Foreskin keratinocyte (primary cell): ENCODE measurements around the genes CASP8, FLACC1, FAM117B and WDR12.

- RAMPAGE, total RNA, result no peak
These were observed 843 bp downstream of the CFLAR start for GRCh38 chr2:201116768-201117246.

GRCh38 chr2:201128934-201129976 is 13.3 kb downstream of the CFLAR start:
- RAMPAGE, total RNA, result no peak

DNA sequence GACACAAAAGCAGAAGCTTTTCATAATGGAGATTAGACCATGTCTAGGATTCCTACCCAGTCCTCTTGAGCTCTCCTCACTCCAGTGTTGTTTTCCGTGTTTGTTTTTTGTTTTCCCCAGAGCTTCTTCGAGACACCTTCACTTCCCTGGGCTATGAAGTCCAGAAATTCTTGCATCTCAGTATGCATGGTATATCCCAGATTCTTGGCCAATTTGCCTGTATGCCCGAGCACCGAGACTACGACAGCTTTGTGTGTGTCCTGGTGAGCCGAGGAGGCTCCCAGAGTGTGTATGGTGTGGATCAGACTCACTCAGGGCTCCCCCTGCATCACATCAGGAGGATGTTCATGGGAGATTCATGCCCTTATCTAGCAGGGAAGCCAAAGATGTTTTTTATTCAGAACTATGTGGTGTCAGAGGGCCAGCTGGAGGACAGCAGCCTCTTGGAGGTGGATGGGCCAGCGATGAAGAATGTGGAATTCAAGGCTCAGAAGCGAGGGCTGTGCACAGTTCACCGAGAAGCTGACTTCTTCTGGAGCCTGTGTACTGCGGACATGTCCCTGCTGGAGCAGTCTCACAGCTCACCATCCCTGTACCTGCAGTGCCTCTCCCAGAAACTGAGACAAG is 22.5 kb upstream of the CASP10 start:
- RAMPAGE, total RNA, result no peak

GRCh38 chr2:201183842-201184342 is 951 bp downstream of the CASP10 start:
- RAMPAGE, total RNA, result no peak

- RAMPAGE, total RNA, result no peak
These were observed 2.8 kb downstream of the CASP10 start for GRCh38 chr2:201185625-201186259.

- RAMPAGE, total RNA, result no peak
These were observed 29.2 kb downstream of the CASP10 start for GRCh38 chr2:201212150-201212579.

- RAMPAGE, total RNA, result no peak
These were observed at the start of gene CASP8 for GRCh38 chr2:201260337-201260897. TSS of gene CASP8 (plus strand) at chr2:201260536.

DNA sequence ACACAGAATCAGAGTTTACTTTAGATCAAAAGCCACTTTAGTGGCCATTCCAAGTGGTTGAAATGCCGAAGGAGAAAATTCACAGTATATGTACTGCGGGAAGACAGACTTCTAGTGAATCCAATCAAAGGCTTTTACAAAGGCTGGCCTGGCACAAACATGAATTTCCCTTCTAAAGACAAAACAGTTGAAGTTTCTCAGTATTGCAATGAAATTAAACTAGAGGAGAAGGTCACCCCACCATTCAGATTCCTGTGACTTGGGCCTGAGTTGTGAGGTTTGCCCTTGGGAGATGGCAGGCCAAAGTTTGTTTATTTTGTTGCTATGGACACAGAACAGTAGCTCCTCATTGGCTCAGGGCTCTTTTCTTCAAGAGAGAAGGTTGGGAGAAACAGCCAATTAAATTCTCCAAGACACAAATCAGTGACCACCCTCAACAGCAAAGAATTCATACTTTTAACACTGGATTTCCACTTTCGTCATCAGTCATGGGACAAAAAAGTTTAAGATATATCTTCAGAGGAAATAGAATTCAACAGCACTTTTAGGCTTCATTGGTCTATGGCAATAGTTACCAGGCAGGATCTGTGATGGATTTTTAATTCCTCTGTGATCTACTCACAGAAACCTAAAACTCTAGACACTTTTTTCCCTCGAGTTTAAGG is at the start of gene FLACC1:
Gene FLACC1, minus strand, starts transcription at position 273 of the 665 bp plus-strand sequence.
- RAMPAGE, total RNA, result no peak

- RAMPAGE, total RNA, result no peak
These were observed 361 bp downstream of the STRADB start for GRCh38 chr2:201451828-201452373.

GRCh38 chr2:201911368-201911681 is 105.0 kb downstream of the CDK15 start:
- RAMPAGE, total RNA, result no peak

- RAMPAGE, total RNA, result no peak
These were observed 22.9 kb downstream of the NOP58 start for GRCh38 chr2:202288465-202288863.

- RAMPAGE, total RNA, result no peak
These were observed 46.5 kb downstream of the NOP58 start for GRCh38 chr2:202312135-202312477.

DNA sequence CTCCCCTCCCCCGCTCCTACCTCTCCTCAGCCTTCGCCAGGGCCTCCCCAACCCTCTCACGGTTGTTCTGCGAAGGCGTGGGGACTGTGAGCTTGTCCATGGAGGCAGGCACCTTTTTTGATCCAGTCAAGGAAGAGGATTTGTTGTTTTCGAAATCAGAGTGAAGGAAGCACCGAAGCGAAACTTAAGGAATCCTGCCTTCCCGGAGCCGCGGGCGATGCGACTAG is 557 bp downstream of the BMPR2 start:
- RAMPAGE, total RNA, result no peak

GRCh38 chr2:202379407-202379913 is 3.3 kb downstream of the BMPR2 start:
- RAMPAGE, total RNA, result no peak

DNA sequence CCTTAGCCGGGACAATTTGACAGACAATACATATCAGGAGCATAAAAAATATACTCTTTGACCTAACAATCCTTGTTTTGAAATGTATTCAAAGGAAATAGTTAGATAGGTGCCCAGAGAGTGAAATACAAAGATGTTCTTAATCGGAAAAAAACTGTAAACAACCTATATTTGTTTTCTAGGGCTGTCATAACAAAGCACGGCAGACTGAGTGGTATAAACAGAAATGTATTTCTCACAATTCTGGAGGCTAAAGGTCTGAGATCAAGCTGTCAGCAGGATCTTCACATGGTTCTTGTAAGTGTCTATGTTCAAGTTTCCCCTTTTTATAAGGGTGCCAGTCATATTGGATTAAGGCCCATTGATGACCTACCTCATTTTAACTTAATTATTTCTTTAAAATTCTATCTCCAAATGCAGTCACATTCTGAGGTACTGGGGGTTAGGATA is 34.6 kb upstream of the FAM117B start:
- RAMPAGE, total RNA, result no peak

DNA sequence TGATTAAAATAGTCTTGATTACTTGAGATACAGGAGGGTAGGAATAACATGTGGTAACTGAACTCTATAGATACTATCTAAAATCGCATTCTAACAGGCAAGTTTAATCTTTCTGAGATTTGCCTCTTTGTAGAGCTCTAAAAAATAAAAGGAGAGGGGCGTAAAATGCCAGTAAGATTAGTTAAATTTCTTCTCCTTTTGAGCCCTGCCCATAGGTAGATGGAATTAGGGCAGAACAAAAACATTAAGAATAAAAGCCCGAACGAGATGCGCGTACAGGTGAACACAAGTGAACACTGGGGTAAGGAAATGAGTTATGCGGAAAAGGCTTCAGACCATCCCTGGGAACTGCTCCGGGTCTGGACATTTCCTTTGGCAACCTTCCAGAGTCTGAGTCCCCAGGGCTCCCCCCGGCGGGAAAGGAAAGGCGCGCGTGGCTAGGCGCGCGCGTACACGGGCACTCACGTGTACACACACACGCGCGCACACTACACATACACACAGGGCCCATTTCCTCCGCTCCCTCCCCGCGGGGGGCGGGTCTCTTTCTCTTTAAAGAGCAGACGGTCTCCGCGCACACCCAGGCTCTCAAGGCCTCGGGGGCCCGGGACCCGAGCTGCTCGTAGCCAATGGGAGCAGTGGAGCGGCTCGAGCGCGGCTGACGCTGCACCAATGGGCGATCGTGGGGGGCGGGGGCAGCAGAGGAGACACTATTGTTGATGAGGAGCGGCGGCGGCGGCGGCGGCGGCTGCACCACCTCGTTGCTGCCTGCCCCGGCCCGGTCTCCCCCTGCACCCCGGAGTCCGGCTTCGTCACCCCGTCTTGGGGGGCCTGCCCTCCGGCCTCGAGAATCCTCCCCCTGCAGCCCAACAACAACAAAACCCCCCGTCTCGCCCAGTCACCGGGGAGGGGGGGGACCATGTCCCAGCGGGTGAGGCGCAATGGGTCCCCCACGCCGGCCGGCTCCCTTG is at the start of gene FAM117B:
Gene FAM117B, plus strand, starts transcription at position 701 of the 971 bp plus-strand sequence.
- RAMPAGE, total RNA, result no peak

GRCh38 chr2:202911493-202912428 is at the start of gene WDR12:
TSS of gene WDR12 (minus strand) at chr2:202911673.
- RAMPAGE, total RNA, result start-site peak on the minus strand at chr2:202911645-202911698, 150 and 103 reads in 2 replicates

- RAMPAGE, total RNA, result no peak
These were observed 48.3 kb upstream of the CYP20A1 start for GRCh38 chr2:203190431-203190949.

DNA sequence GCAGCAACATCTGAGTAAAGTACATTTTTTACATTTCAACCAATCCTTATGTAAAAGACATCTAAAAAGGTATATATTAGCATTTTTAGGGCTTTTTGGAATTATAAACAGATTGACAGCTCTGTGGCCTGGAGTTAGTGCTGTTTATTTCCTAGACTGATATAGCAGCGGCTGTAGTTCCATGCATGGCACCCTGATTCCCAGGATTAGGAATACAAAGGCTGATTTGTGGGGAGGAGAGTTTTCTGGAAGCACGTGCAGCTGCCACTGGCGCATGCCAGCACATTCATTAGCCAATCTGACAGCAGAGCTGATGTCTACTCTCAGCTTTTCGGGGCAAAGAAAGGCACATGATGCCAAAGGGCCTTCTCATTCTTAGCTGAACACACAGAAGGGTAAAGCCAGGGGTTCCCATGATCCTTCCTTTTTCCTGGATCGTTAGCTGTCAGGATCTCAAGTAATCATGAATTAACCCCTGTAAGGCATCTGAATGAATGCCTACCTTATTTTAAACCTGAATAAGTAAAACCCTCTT is 45.7 kb upstream of the RAPH1 start:
- RAMPAGE, total RNA, result no peak

DNA sequence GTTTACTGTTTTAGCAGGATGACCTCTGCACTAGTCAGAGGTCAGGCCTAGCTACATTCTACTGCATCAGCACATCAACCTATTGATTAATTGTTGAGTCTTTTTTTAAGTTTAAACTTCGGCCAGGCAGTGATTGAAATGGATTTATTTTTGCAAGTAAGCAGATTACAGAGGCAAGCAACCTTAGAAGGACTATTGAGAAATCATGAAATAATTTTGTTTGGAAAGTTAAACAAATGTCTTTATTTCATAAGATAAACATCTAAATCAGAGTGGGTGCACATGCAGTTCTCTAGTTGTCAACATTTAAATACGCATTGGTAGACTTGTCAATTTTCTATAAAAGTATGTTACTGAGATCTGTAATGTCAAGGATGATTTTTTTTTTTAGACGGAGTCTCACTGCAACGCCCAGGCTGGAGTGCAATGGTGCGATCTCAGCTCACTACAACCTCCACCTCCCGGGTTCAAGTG is 75.2 kb upstream of the CD28 start:
- RAMPAGE, total RNA, result no peak